Glomerular endothelial cell (primary cell): ENCODE results near the gene KCTD14.

GRCh38 chr11:76119759-76120081 lies 86.6 kb downstream of the WNT11 start:
- RAMPAGE, long total RNA: no peak

GRCh38 chr11:76209134-76210414 lies 3.3 kb upstream of the WNT11 start:
- RAMPAGE, long total RNA: no peak

GRCh38 chr11:76592428-76592969 lies 78.0 kb downstream of the LRRC32 start:
- RAMPAGE, long total RNA: no peak

GRCh38 chr11:76592970-76593569 lies 77.5 kb downstream of the LRRC32 start:
- RAMPAGE, long total RNA: no peak

GRCh38 chr11:76606164-76606890 lies 64.2 kb downstream of the LRRC32 start:
- RAMPAGE, long total RNA: no peak

DNA sequence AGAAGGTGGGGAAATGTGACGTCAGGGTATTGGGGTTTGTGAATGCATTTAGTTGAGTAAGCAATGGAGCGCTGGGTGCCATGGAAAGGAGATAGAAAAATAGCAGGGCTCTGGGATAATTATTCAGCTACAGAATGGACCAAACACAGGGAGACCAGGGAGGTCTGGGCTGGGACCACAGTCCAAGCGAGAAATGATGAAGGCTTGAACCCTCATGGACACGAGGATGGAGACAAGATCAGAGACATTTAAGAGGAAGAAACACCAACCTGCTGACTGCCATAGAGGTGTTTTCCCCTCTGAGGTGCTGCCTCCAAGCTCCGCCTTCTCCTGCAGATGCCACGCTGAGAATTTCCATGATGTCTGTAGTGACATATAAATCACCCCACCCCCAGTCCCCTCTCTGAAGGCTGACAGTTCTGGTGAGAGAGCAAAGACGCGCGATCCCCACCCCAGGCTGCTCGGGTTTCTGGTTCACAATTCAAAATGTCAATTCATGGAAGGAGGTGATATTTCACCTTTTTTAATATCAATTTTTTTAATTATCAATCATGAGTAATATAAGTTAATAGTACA lies 28.3 kb downstream of the LRRC32 start:
- RAMPAGE, long total RNA: no peak

DNA sequence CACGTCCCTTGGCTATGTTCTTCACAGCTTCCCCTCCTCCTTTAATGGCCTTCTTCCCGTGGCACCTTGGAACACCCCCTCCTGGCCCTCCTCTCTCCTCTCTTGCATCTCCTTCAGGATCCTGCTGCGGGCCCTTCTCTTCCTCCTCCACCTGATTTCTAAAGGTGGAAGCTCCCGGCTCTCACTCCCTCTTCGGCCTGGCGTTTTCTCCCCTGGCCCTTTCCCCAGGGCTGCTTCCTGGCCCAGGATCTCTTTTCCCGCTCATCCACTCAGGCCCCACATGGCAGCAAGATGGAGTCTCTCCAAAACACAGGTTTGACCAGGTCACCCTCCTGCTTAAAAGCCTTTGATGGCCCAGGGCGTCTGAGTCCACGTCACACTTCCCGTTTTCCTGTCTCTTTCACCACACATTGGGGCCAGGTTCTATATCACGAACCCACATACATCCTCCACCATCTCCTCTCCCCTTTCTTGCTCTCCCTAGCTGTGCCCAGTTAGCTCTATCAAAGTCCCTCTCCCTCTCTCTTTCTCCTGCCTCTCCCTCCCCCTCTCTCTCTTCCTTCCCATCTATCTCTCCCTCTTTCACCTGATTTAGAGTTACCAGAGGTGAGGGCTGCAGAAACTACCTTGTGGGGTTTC lies 7.7 kb upstream of the LRRC32 start:
- RAMPAGE, long total RNA: no peak

GRCh38 chr11:76793399-76794231 lies 10.5 kb downstream of the TSKU start:
- RAMPAGE, long total RNA: no peak

DNA sequence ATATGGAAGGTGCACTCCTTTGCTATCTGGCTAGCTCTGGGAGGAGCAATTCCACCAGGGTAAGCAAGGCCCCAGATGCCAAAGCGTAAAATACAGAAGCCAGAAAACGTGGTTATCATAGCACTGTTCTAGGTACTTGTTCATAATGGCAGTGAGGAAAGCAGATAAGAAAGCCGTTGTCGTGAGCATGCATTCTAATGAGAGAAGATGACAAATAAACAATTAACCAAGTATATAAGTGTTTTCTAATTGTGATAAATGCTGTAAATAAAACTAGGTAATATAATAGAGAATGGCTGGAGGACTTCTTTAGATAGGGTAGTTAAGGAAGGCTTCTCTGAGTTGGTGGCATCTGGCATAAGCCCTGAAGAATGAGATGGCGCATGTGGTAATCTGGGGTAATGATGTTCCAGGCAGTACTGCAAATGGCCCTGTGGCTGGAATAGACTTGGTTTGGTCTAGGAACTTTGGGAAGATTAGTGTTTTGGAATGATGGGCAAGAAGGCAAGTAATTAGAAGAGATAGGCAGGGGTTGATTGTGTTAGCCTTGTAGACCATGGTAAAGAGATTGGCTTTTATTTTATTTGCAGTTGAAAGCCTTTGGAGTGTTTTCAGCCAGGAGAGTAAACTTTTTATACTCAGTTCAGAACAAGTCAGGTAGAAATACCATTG lies 25.2 kb downstream of the ACER3 start:
- RAMPAGE, long total RNA: no peak

DNA sequence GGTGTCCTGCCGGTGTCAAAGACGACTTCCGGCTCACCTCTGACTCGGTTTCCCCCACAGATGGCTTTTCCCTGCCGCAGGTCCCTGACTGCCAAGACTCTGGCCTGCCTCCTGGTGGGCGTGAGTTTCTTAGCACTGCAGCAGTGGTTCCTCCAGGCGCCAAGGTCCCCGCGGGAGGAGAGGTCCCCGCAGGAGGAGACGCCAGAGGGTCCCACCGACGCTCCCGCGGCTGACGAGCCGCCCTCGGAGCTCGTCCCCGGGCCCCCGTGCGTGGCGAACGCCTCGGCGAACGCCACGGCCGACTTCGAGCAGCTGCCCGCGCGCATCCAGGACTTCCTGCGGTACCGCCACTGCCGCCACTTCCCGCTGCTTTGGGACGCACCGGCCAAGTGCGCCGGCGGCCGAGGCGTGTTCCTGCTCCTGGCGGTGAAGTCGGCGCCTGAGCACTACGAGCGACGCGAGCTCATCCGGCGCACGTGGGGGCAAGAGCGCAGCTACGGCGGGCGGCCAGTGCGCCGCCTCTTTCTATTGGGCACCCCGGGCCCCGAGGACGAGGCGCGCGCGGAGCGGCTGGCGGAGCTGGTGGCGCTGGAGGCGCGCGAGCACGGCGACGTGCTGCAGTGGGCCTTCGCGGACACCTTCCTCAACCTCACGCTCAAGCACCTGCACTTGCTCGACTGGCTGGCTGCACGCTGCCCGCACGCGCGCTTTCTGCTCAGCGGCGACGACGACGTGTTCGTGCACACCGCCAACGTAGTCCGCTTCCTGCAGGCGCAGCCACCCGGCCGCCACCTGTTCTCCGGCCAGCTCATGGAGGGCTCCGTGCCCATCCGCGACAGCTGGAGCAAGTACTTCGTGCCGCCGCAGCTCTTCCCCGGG lies 5.5 kb downstream of the B3GNT6 start:
- RAMPAGE, long total RNA: no peak

- RAMPAGE, long total RNA: no peak
Measured at GRCh38 chr11:77407490-77407948, 66.4 kb downstream of the PAK1 start.

DNA sequence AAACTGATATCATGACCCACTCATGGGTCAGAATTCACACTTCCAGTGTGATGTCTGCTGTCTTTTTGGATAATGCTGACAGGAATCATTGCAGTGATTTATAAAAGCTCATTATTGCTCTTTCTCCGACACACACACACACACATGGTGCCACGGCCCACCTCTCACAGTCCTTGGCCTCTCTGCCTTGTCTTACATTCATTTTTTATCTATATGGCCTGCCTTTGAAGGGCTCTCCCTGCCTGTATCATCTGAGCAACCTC lies 24.4 kb upstream of the PAK1 start:
- RAMPAGE, long total RNA: no peak

DNA sequence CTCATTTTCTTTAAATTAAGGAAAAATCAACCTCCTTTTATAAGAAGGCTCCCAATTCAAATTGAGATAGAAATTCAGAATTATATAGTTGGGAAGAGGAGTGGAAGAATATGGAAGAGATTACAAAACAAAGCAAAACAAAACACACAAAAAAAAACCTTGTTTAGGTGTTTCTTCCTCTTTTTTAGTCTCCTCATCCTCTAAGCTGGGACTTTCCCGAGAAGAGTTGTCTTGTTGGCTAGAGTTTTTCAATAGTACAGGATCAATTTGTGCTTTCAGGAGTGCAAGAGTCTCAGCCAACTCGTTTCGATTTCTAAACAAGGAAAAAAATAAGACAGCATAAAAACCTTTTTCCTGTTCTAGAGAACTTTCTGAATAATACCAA lies 87.8 kb upstream of the CLNS1A start:
- RAMPAGE, long total RNA: no peak

DNA sequence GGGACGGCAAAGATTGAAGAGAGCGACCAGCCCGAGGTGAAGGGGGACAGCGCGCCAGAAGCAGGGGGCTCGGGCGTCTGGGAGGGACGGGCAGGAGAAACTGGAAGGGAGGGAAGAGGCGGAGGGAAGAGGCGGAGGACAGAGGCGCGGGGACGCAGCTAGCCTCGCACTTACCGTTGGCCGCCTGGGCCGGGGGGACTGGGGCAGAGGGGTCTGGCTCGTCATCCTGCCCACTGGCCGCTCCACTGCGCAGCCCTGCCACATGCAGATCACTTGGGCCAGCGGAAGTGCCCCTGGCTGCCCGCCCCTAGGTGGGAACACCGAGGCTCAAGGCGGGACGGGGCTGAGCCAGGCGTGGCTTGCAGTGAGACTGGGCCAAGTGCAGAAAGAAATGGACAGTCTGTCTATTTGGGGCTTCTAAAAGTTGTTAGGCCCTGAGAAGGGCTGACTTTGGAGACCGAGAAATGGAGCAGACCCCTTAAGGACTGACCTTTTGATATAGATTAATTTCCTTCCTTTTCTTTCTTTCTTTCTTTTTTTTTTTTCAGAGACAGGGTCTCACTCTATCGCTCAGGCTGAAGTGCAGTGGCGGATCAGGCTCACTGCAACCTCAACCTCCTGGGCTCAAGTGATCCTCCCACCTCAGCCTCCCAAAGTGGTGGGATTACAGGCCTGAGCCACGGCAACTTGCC lies at the start of gene KCTD14:
Gene KCTD14, minus strand, starts transcription at position 291 of the 692 bp plus-strand sequence.
- RAMPAGE, long total RNA: no peak

DNA sequence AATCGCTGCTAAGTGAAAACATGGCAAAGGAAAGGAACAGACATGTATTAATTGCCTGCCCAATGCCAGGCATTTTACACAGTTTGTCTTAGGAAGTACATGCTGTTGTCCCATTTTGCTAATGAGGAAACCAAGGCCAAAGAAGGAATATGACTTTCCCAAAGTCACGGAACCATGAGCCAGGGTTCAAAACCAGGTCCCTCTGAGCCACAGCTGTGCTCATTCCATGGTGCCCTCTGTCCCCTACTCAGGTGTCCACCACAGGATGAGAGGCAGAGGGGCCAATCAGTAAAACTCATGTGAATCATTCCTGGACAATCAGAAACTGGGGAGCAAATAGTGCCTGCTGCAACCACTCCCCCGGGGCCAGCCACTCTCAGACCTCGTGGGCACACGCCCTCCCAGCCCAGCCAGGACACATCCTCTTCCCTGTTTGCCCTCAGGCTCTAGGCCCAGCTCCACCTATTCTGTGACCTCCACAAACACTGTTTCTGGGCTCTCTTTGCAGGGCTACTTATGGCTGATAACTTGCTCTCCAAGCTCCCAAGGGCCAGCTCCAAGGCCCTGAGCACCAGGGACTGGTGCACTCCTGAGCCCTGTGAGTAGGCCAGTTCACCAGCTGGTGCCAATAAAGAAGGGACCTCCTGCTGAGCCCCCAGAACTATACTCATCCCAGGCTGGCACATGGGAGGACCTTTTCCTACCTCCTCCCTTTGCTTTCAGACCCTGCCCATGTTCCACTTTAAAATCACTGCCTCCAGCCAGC lies 14.0 kb upstream of the KCTD14 start:
- RAMPAGE, long total RNA: no peak

- RAMPAGE, long total RNA: no peak
Measured at GRCh38 chr11:78170091-78170770, 18.2 kb downstream of the KCTD21 start.

DNA sequence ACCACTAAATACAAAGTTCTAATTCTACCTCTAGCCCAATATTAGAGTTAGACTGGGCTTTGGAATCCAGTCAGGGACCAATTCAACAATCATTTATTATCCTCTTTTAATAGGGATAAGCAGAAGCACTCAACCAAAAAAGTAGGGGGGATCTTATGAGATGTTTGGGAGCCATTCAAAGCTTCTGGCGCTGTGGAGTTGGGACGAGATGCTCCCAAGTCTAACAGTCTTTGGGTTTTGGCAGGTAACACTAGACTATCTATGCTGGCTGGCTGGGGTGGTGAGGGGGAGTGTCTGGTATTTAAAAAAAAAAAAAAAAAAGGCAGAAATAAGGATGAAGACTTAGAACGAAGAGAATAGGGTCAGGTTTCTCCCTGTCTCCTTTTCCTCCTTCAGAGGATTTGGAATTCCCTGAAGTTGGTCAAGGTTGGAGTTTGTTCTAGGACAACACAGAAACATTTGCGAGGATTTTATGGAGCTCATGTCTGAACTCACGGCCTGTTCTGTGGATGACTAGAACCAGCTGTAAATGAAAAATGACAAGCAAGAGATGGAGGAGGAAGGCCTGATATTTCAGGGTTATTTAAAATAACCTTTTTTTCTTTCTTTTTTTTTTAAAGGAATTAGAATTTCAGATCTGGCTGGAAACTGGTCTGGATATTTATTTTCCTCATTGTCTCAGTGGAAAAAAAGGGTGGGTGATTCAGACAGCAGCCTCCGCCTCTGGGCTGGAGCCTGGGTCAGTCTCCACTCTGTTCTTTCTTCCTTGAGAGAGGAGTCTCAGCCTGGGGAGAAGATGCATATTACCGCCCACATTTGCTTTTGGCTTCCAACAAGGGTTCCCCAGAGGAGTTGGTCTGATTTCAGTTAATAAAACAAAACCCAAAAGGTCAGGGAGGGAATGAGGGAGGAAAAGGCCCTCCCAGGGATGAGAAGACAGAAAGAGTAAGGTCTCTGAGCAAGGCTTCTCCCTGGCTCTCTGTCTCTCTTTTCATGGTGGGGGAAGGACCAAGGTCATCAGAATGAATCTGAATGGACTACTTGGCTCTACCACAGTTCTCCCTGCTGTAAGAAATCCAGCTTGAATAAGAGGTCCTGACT lies 80.1 kb downstream of the USP35 start:
- RAMPAGE, long total RNA: no peak

GRCh38 chr11:78350979-78351215 lies 66.7 kb downstream of the GAB2 start:
- RAMPAGE, long total RNA: no peak

GRCh38 chr11:78365007-78366011 lies 52.3 kb downstream of the GAB2 start:
- RAMPAGE, long total RNA: no peak

- RAMPAGE, long total RNA: no peak
Measured at GRCh38 chr11:78391347-78391850, 26.2 kb downstream of the GAB2 start.